ENCODE results near the gene GOLGA6L24.

DNA sequence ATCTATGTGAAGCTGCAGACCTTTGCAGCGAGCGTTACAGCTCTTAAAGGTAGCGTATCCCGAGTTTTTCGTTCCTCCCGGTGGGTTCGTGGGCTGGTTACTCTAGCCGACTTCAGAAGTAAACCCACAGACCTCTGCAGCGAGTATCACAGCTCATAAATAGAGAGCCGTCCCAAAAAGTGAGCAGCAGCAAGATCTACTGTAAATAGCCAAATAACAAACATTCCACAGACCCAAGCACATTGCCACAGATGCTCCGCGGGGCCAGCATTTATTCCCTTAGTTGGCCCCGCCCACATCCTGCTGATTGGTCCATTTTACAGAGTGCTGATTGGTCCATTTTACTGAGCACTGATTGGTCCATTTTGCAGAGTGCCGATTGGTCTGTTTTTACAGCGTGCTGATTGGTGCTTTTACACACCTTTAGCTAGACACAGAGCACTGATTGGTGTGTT lies 17.2 kb upstream of the GABRB3 start:
- RRBS = no CpG with 5 or more reads among the region's 15 CpGs

DNA sequence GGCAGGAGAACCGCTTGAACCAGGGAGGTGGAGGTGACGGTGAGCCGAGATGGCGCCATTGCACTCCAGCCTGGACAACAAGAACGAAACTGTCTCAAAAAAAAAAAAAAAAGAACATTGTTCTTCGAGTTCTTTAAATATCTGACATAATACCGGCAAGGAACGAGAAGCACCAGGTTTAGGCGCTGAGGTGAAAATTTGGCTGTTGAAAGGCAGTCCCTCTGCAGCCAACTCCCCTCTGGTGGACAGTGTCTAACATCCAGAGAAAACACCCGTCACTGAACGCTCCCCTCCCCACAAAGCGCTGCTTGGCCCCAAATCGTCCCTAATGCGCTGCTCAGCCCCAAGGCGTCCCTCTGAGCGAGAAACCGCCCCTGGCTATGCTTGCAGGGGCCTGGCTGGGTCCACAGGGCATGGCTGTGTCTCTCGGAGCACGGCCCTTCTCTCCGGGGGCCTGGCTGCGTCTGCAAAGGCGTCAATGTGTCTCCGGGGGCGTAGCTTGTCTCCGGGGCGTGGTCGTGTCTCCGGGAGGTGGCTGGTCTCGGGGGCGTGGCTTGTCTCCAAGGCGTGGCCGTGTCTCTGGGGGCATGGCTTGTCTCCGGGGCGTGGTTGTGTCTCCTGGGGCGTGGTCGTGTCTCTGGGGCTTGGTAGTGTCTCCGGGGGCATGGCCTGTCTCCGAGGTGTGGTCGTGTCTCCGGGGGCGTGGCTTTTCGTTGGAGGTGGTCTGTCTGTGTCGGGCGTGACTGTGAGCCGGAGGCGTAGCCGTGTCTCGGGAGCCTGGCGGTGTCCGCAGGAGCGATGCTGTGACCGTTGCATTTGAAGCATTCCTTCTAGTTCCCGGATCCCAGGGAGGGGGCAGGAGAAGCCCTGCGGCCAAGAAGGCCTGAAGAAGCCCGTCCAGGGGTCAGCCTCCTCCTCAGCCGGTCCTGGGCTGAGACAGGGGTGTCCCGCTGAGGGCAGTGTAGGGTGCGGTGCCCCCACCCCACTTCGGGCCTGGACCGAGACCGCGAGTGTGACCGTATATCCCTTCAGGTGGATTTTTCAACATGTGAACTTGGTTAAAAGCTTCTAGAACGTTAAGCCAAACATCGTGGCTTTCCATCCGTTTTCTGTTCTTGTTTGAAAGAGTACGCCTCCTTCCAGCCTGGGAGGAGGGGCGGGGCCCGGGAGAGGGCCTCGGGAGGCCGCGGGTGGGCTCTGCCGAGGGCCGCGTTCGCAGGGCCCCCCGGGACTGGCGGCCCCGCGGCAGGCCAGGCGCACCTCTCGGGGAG lies 3.1 kb downstream of the OCA2 start:
- RRBS = 4% methylated on average over 43 of the region's 82 CpGs

- RRBS = no CpG with 5 or more reads among the region's 7 CpGs
Observed at GRCh38 chr15:28358025-28358304, at the start of gene GOLGA6L24. Gene GOLGA6L24 (minus strand): TSS chr15:28358084.

DNA sequence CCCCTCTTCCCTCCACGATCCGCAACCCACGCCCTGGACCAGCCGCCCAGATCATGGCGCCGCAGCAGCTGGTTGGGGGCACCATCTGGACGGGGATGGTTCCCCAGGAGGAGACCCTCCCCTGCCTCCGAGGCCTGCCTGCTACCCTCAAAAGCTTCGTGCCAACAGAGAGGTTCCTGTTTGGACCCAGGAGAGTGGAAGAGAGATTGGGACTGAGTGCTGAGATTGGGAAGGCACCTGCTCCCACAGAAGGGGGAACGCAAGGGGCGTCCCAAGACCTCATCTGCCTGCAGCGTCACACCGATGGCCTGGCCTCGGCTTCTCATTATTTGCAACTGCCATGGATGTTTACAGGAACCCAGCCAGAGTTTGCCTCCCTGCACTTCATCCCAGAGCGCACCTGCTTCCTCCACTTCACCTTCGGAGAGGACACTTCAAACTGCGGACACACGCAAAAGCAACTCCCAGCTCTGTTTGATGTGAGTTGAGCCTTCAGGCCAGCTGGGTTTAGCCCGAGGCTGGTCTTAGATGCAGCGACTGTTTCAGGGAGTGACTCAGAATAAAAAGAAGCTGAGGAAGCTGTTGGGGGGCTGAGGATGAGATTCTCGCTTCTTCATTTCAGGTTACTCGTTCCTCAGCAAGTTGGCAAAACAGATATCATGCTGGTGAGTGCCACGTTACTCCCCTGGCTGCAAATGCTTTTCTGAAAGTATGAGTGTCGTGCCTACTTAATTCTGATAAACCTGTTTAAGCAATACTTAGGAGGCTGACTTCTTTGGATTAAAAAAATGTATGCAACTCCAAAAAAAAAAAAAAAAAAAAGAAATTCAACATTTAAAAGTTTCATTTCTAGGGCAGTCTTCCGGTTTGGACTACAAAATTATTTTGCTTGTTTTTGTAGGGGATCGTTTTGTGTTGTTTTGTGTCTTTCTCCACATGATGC lies 58.7 kb downstream of the GOLGA6L7 start:
- RRBS = no CpG with 5 or more reads among the region's 26 CpGs

DNA sequence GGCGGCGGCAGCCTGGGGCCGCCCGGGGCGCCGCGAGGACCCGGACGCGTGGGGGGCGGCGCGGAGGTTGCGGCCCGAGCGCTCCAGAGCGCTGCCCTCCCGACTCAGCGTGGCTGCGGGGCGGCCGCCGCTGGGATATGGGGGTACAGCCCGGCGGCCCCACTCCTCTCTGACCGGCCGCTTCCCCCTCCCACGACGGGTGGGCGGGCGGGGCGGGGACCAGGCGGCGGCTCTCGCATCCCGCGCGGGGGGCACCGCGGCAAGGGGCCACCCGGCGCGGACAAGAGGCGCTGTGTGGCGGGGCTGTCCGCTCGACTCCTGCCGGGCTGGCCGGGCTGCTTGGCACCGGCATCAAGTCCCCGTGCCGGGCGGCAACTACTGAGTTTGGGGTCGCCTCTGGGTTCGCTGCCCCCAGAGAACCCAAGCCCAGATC lies 554 bp downstream of the APBA2 start:
- RRBS = 11% methylated on average over 21 of the region's 55 CpGs

DNA sequence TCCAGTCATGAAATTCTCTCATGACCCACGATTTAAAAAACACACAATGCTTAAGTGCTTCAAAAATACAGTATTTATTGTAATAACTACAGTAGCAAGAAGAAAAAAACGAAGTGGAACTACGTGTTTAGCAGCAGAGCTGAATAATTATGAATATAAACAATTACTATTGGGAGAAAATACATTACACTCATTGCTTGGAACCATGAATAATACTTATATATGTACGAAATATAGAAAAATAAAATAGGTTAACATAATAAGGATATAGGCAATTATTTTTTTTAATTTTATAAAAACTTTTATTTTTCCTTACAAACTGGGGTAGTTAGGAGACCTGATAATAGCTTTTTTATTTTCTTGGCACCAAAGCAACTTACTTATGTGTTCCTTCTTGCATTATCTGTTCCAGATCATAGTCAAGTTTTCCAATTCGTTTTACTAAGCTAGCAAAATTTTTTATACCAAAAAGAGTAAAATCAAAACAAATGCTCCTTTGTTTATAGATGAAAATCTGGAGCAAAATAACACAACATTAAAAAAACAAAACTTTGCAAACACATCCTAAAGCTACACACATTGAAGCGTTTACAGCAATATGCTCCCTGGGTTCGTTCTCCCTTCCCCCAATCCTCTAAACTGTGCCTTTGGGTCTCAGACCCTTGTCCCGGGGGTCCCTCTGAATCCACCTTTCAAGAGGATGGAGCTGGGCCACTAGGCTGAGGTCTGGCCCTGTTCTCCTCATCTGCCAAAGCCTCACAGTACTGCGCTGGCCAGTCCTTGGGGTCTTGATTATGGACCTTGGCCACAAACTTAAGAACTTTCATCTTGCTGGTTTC lies 1.3 kb downstream of the NSMCE3 start:
- RRBS = no CpG with 5 or more reads among the region's 9 CpGs

- RRBS = 5% methylated on average over 45 of the region's 107 CpGs
Observed at GRCh38 chr15:29570157-29570853, 474 bp downstream of the ENTREP2 start.

GRCh38 chr15:29667997-29668383 lies 97.2 kb upstream of the ENTREP2 start:
- RRBS = 8% methylated on average over 2 of the region's 9 CpGs

GRCh38 chr15:29674756-29675531 lies 104.2 kb upstream of the ENTREP2 start:
- RRBS = 7% methylated on average over 21 of the region's 71 CpGs

GRCh38 chr15:29718459-29719158 lies 103.7 kb downstream of the TJP1 start:
- RRBS = no CpG with 5 or more reads among the region's 26 CpGs

- RRBS = no CpG with 5 or more reads among the region's 13 CpGs
Observed at GRCh38 chr15:29730347-29730709, 91.9 kb downstream of the TJP1 start.

GRCh38 chr15:29924597-29925301 lies 102.5 kb upstream of the TJP1 start:
- RRBS = no CpG with 5 or more reads among the region's 5 CpGs

GRCh38 chr15:30001457-30002226 lies 81.1 kb upstream of the GOLGA8J start:
- RRBS = no CpG with 5 or more reads among the region's 5 CpGs

DNA sequence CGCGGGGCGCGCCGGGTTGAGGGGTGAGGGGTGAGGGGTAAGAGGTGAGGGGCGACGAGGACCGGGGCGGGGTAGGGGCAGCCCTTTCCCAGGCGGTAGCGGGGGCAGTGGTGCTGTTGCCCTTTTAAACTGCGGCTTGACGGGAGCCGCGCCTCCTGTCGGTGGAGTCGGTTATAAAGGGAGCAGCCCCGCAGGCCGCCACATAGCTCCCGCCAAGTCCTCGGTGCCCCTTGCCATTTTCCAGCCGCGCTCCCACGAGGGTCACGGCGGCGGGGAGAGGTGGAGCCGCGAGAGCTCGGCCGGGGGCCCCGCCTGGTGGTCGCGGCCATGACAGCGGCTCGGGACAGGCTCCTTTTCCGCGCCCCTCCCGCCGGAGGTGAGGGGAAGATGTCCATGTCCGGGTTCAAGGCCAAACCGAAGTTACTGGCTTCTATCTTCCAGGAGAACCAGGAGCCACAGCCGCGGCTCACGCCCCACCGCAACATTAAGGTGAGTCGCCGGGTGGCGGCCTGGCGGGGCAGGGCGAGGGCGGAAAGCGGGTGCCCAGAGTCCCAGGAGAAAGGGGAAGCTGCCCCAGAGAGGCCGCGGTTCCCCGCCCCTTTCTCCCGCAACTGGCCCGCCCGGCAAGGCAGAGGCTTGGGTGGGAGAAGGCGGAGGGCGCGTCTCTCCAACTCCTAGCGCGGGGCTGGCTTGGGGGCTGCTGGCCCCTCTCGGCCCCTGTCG lies 20.8 kb downstream of the GOLGA8Q start:
- RRBS = no CpG with 5 or more reads among the region's 66 CpGs

DNA sequence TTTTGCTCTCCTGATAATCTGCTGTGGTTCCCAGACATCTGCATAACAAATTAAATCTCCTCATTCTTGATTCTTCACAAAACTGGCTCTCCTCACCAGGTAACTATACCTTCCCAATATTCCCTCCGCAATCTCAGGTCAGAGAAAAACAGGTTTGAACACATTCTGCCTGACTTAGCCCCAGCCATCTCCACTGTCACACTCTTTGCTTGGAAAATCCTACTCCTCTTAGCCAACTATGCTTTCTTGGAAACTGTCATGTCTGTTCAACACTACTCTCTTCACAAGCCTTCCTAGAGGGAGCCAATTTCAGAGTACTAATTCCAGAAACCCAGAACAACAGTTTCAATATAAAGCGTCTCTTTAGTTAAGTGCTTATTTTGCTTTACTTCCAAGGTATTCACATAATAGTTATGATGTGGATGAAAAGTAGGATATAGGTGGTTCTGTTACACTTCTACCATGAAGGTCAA lies 21.7 kb downstream of the MTMR10 start:
- RRBS = no CpG with 5 or more reads among the region's 2 CpGs

DNA sequence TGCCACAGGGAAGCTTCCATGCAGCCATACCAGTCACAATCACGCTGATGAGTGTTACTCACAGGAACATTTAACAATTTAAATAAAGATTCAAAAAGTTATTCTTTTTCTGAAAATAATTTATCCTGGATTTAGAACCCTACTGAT lies 817 bp upstream of the MTMR10 start:
- RRBS = no CpG with 5 or more reads among the region's 1 CpG

DNA sequence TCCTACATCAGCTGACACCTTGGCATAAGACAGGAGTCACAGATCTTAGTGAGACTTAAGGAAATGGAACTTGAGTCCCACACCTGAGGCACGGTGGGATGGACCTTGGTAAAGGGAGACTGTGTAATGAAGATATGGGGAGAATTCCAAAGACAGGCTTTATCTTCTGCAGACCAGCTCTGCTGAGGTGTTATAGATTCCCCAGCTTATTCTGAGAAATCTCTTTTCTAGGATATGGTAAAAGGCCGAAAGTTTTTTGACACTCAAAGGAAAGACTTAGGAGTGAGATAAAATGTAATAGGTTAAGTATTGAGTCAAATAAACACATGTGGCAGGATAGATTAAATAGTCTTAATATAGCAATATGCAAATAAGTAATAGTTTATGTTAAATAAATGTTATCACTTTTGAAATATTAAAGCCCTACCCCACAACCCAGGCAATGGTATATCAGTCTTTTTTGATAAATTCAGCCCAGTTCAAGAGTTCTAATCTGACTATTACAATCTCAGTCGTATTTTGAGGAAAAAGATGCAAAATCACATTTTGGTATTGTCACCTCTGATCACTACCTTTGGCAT lies 8.4 kb upstream of the MTMR10 start:
- RRBS = no CpG with 5 or more reads among the region's 3 CpGs

GRCh38 chr15:31025953-31026321 lies 34.5 kb upstream of the MTMR10 start:
- RRBS = 98% methylated on average over 6 of the region's 22 CpGs

- RRBS = no CpG with 5 or more reads among the region's 12 CpGs
Observed at GRCh38 chr15:31214660-31215231, 111.9 kb upstream of the KLF13 start.

DNA sequence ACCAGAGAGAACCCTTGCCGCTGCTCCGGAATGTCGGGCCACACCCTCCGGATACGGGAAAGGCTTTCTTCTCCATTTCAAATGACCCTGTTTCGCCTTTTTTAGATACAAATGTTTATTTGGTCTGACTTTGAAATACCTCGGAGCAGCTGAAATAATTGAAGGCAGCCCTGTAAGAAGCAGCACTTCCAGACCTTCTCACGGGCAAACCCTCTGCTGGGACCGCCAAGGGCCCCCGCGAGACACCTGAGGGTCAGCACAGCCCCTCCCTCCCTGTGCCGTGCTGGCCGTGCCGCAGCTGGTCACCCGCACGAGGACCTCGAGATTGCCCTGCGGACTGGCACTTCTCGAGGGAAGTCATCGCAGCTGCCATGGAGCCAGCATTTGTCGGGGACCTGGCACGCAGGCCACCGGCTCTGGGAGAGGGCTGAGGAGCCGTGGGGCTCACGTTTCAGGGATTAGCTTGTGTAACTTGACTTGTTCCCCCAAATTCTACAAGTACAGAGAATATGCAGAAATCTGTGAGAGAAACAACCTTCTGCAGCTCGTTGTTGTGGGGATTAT lies 102.7 kb upstream of the KLF13 start:
- RRBS = no CpG with 5 or more reads among the region's 26 CpGs